SJSA1 (cell line): ENCODE data around the genes CCDC181 and KIFAP3.

GRCh38 chr1:168689727-168690628, 39.0 kb downstream of the DPT start:
- RAMPAGE, long total RNA, result no peak

DNA sequence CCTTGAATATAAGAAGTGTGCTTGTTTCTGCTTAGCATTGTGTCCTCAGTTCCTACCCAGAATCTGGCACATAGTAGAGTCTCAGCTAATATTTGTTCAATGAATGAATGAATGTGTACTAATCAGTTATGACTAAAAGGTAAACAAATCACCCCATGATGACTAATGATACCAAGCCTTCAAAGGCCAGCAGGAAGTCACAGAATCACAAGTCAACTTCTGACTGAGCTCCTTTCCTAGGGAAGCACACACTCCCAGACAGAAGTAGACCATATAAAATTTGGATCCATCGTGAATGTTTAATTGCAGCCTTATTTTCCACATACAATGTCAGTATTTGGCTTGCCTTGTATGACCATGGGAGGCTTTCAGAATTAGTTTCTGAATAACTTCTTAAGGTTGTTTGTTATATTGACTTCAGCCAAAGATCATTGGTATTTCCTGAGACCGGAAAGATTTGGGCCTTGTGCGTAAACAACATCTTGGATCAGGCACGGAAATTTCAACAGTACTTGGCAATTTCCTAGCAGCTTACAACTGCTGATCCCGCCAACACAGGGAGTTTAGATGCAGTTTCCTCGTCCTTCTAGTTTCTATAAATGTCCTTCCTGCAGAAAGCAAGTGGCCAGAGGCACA, 185.9 kb upstream of the ATP1B1 start:
- RAMPAGE, long total RNA, result no peak

DNA sequence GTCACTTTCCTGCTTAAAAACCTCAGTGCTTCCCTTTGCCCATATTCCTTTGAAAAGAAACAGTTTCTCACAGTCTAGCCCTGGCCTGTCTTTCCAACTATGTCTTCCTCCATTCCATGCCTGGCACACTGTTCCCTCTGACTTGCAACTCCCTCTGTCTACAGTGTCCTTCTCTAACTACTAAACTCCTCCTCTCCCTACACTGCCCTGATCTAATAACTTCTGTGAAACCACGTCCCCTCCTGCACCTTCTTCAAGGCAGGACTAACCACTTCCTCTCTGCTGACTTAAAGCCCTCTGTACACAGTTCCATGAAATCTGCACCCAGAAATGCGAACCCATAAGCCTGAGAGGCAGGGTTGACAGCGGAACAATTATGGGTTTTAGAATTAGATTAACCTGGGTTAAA, 62.2 kb upstream of the ATP1B1 start:
- RAMPAGE, long total RNA, result no peak

DNA sequence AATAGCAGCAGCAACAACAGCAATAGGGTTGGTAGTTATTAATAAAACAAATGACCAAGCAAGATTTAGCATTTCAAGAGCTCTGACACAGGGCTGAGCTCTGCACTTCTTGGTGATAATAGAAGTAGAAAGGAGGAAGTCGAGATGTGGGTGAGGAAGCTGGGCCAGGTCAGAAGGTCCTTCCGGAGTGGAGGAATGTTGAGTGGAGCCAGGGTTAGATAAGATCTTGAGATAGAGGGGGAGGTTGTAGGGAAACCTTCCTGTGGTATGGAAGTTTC, 45.6 kb upstream of the ATP1B1 start:
- RAMPAGE, long total RNA, result no peak

GRCh38 chr1:169108194-169108704, 1.8 kb downstream of the ATP1B1 start:
- RAMPAGE, long total RNA, result no peak

GRCh38 chr1:169427329-169427681, at the start of gene CCDC181:
CCDC181 (minus strand) TSS chr1:169427474.
- RAMPAGE, long total RNA, result no peak

DNA sequence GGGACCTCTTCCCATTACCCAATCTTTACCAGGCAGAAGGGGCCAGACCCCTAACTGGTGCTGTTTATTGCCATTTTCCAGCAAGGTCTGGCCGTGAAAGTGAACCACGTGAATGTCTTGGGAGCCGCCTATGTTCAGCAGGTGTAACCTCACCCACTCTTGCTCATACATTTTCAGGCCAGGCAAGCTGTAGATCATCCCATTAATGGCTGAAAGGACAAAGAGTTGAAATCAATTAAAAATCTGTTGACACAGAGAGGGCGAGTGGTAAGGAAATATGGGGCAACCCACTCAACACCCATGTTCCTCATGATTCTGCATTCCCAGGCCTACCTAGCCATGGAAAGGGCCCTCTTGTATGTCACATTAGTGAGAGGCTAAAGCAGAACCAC, 42.1 kb upstream of the SLC19A2 start:
- RAMPAGE, long total RNA, result no peak

DNA sequence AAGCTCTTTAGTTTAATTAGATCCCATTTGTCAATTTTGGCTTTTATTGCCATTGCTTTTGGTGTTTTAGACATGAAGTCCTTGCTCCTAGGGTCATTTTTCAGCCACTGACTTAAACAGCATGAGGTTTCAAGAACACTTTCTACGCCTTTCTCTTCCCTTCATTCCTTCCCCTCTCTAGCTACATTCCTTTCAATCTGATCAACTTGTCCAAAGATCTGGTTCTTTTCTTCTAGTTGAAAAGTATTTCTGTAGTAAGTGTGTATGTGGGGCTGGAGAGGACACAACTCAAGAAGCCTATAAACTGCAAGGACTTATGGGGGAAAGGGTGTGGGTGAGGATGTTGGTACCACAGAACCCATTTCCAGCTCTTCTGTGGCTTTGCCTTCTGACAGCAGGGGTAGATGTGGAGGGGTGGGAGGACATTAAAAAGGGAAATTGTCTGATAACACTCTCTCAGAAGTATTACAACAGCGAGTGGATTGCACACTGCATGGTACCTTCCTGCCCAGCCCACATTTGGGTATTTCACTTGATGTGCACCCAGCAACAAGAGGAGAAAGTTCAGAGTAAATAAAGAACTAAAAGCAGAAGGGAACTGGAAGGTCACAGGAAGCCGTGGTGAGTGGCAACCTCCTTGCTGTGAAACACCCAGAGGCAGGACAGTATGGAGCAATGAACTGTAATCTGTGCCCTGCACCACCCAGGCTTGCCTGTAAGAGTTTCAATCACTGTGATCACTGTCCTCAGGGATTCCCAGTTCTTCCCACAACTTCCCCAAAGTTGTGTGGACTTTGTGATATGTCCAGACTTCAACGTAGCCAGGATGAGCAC, 18.4 kb upstream of the F5 start:
- RAMPAGE, long total RNA, result no peak

DNA sequence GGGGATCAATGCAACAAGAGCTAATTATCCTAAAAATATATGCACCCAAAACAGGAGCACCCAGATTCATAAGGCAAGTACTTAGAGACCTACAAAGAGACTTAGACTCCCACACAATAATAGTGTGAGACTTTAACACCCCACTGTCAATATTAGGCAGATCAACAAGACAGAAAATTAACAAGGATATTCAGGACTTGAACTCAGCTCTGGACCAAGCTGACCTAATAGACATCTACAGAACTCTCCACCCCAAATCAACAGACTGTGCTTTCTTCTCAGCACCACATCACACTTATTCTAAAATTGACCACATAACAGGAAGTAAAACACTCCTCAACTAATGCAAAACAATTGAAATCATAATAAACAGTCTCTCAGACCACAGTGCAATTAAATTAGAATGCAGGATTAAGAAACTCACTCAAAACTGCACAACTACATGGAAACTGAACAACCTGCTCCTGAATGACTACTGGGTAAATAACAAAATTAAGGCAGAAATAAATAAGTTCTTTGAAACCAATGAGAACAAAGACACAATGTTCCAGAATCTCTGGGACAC, 28.8 kb upstream of the SELP start:
- RAMPAGE, long total RNA, result no peak

DNA sequence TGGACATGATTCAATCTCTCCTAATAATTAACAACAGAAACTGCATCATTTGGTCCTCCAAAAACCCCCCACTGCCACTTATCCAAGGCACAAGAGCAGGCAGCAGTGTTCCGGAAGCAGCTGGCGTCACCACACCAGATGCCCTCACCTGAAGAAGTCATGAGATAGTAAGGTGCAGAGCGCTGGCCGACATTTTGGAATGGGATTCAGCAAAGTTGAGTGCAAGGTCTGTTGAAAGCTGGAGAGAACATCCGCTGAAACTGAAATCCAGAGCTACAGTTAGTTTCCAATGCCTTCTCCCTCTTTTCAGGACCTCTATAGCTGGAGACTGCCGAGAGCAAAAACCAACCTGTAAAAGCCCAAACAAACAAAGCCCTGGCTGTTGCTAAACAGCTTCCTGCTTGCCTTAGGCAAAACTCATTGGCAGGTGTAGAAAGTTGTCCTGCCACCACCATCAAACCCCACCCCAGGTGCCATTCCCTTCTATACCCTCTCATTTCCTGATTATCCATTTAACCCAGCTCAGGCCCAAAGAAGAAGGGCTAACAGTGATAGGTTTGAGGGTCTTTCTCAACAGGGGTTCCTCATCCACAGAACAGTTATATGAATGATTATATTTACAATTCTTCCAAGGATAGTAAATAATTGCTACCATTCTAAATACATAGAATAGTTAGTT, 24.8 kb downstream of the SCYL3 start:
- RAMPAGE, long total RNA, result no peak

DNA sequence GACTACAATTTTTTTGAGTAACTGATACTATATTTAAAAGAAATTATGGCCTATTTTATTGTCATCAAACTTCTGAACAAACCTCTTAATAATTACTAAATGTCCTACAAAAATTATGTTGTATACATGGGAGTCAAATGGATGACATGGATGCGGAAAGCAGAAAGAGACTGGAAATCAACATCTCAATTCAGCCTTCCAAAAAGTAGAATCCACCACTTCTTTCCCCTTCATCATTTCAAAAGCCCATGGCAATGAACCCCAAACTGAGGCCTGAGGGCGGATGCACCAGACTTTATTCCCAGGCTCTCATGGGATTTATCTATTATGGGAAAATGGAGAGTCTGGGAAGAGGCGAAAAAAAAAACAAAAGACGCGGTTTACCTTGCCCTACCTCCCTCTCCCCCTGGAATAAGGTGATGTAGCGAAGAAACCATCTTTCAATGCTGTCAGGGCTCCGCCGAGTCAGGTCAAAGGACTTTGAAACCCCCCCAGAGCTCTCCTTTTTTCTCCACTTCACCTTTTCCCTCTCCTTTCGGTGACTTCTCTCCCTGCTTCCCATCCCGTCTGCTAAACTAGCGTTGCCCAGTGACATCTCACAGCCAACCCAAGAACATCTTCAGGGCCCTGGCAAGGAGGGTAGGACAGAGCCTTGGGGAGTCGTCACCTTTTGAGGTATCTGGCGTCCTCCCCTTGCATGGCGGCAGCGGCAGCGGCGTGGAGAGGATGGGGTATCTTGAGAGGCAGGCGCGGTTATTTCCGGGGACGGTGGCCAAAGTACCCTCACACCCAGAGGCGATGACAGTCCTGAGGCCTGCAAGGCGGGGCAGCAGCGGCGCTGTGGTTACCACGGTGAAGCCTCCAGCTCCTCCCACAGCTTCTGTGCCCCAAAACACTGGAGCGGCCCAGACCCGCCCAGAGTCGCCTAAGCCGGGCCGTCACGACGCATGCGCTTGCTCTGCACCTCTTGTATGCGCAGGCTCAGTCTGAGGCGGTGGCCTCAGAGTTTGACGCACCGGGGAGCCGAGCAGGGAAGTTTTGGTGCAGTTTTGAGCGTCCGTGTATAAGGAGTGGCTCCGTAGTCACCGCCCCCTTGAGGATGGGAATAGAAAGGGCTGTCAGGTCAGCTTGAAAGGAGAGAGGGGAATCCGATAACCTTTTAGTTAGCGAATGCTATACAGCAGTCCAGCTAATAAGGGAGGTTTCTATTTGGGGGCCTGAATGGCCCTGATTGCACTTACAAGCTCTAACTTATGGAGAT, at the start of gene KIFAP3:
Gene KIFAP3 (minus strand): TSS at position 927 of the 1,261 bp plus-strand sequence.
- RAMPAGE, long total RNA, result start-site peak on the minus strand centred at position 877 of the sequence, 122 bp wide, 54 and 8 reads in 2 replicates

DNA sequence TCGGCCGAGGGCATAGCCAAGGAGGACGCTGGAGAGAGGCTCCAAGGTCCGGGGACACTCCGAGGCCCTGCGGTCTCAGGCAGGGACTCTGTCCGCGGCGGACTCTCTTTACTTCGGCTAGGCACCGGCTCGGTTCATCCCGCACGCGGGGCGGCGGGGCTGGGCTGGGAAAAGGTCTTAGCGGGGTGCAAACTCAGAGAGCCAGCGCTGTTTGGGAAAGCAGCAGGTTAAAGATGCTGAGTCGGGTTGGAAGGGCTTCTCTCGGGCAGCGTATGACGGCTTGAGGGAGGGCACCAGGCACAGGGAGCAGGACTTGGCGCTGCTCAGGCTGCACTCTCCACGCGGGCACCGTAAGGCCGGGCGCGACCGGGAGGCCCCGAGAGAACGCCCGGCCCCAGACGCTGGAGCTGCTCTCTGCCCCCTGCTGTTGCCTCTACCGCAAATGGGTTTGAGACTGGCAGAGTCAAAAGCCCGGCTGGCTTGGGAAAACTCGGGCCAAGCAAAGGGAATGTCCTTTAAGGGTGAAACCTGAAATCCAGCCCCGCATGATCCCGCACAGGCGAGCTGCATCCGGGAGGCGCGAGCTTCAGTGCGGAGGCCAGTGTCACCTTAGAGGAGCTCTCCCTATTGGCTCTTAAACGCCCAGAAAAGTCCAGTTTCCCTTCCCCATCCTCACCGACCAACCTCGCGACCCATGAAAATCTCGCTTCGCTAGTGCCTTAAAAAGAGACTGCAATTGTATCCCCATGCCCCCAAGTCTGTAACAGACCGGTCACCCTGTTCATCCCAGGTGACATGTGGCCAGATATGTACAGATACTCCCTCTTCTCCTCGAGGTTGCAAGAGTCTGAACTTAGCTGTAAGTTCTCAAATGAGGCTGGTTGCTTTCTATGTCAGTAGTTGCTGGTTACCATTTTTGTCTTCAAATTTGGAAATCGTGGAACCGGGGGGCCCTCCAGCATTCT, 988 bp downstream of the PRRX1 start:
- RAMPAGE, long total RNA, result no peak

DNA sequence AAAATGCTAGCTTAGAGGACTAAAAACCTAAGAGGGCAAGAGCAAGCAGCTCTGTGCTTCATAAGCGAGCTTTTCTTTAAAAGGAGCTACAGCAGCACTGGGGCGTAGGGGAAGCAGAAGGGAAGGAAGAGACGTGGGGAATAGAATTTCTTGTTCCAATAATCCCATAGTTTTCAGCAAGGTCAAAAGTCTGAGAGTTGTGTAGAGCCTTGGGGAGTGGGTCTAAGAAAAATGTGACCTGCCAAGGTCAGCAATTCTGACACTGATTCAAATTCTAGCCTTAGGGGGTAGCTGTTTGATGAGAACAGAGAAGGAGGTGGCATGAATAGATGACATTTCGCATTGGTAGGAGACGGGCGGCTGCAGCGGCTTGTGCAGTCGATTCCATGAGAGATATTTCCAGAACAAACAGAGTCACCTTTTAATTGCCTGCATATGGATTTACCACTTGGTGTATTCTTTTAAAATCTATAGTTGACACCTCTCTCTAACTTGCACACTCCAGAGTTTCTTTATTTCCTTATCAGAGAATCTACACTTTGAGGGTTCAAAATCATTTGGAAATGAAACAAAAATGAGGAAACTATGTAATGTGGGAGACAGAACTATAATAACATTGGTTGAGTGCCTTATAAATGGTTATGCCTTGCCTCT, 22.5 kb downstream of the PRRX1 start:
- RAMPAGE, long total RNA, result no peak

- RAMPAGE, long total RNA, result no peak
These were observed 6.2 kb upstream of the FMO3 start for GRCh38 chr1:171084422-171084903.

- RAMPAGE, long total RNA, result no peak
These were observed 46.3 kb upstream of the FMO2 start for GRCh38 chr1:171138555-171139468.

DNA sequence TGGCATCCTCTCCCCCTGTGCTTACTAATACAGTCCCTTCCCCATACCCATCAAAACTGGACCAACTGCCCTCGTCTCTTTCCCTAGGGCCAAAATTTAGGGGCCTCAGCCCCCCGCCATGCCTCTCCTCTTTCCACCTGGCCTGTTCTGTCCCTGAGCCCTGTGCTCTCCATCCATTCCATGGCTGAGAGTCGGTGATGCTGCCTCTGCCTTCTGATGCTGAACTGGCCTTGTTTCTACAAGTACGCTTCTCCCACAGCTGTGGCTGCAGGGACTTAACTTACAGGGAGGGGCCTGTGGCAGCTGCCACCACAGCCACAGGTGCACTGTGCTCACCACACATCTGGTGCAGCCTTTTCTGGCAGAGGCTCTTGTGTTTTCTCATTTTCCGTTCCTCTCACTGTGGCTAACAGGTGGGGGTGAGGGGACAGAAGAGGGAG, 4.1 kb downstream of the FMO1 start:
- RAMPAGE, long total RNA, result no peak

DNA sequence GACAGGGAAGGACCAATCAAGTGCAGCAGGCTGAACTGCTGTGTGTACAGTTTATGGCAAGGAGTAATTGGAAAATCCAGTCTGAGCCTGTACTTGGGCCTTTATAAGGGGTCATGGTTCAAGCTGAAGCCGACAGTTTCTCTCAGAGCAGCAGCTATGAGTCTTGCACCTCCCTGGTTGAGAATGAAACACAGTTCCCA, 44.9 kb downstream of the FMO4 start:
- RAMPAGE, long total RNA, result no peak

DNA sequence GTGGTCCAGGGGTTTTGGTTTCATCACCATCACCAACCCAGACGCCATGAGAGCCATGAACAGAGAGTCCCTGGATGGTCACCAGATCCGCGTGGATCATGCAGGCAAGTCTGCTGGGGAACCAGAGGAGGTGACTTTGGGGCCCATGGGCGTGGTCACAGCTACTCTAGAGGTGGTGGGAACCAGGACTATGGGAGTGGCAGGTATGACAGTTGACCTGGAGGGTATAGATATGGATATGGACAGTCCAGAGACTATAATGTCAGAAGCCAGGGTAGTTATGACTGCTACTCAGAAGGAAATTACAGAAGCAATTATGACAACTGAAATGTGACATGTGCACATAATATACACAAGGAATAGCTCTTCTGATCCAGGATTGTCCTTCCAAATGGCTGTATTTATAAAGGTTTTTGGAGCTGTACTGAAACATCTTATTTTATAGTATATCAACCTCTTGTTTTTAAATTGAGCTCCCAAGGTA, 19.2 kb upstream of the METTL13 start:
- RAMPAGE, long total RNA, result no peak

DNA sequence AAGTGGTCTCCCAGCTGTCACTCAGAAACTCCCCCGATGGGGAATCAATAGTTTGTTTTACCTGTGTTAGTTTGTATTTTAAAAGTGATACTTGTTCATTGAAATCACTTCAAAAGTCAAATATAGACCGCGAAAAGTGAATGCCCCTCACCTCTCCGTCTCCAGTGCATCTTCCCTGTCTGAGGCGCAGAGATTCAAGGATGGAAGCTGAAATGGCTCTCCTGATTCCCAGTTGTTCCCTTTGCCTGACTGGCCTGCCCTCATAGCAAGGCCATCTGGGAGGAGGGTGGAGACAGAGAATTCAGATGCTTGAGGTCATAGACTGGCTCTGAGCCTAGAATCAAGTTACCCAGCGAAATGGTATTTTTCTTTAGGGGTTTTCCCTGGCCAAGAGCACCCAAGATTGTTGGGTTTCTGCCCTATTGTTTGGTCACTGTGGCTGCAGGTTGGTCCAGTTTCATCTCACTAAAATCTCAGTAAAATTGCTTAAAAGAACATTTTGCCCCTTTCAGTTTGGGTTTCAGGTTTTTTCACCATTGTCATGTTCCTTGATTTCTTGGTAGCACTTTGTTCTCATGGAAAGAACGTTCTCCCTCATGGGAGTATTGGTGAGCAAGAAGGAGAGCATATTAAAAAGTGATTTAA, 7.2 kb downstream of the METTL13 start:
- RAMPAGE, long total RNA, result no peak

- RAMPAGE, long total RNA, result no peak
These were observed 1.6 kb downstream of the PIGC start for GRCh38 chr1:172441866-172442995.